ENCODE measurements around a stretch of chr2.

DNA sequence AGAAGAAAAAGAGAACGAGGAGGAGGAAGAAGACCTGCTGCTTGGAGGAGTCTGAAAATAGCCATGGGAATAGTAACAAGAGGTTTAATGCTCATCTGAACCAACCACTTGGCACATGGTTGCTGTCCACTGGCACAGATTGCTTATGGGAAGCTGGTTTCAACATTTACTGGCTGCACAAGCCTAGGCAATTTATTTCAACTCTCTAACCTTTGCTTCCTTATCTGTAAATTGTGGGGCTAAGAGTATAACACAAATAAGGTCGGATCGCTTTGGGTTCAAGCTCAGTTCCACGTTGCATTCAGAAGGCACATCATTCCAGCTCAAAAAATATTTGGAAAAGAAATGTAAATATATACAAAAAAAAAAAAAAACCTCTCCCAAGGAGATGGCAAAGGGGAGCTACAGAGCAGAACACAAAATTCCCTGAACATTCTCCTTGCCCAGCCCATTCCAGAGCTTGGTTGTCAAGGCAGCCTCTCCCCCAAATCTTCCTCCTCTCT lies 14.1 kb upstream of the RHOB start:
- PRO-cap, 3 experiments, result no peak in any of the 3 experiments
- RAMPAGE, long total RNA, result no peak
- RRBS, 2 experiments, result no CpG with 5 or more reads among the region's 4 CpGs

DNA sequence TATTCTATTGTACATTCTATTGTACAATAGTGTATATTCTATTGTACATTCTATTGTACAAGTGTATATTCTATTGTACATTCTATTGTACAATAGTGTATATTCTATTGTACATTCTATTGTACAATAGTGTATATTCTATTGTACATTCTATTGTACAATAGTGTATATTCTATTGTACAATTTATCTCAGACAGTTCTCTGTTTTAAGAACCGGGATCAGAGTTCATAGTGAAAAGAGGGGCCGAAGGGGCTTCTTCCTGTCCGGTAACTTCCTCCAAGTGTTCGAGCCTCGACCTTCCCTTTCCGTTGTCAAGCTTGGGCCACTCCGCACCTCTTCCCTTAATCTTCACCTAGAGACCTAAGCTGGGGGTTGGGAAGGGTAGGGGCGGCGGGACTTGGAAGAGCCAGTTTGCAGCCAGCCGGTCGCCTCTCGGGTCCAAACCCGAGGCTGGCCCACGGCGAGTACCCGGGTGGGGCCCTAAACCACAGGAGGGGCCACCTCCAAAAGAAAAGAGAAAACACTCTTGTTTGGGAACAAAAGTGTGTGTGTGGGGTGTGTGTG lies 764 bp upstream of the RHOB start:
- PRO-cap, 3 experiments, result no peak in any of the 3 experiments
- RAMPAGE, long total RNA, result no peak
- RRBS, 2 experiments, result 4 to 12% methylated on average over 7 to 8 of the region's 16 CpGs

DNA sequence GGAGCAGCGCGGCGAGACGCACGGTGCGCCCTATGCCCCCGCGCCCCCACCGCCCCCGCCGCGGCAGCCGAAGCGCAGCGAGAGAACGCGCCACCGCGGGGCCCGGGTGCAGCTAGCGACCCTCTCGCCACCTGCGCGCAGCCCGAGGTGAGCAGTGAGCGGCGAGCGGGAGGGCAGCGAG lies 259 bp downstream of the RHOB start:
- PRO-cap, 3 experiments, result peak in 1 of 3 experiments; most common plus-strand start position 154 of the sequence (in 1)
- RAMPAGE, long total RNA, result no peak
- RRBS, 2 experiments, result under 1 to 2% methylated on average over 18 of the region's 29 CpGs

DNA sequence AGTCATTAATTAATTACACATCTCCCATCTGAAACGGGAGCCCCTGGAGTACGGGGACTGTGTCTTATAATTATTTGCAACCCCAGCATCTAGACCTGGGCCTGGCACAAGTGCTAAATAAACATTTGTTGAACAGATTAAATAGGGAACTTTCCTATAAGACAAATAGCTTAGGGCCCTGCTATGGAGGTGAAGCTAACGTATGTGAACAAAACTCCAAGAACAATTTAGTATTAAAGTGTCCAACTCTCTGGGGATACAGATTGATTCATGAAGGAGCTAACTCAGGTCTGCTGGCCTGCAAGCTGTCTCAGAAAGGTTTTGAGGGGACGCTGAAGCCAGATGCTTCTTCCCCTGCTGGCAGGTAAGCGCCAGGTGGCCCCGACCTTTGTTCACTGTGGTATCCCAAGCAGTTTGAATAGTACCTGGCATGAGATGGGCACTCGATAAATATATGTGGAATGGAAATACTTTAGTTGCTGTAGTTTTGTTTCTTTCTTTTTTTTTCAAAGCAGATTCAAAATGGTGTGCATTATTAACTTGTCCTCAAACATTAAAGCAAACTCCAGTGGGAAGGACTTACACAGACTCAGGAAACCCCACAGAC lies 22.2 kb downstream of the RHOB start:
- PRO-cap, 3 experiments, result no peak in any of the 3 experiments
- RAMPAGE, long total RNA, result no peak
- RRBS, 2 experiments, result no CpG with 5 or more reads among the region's 7 CpGs

DNA sequence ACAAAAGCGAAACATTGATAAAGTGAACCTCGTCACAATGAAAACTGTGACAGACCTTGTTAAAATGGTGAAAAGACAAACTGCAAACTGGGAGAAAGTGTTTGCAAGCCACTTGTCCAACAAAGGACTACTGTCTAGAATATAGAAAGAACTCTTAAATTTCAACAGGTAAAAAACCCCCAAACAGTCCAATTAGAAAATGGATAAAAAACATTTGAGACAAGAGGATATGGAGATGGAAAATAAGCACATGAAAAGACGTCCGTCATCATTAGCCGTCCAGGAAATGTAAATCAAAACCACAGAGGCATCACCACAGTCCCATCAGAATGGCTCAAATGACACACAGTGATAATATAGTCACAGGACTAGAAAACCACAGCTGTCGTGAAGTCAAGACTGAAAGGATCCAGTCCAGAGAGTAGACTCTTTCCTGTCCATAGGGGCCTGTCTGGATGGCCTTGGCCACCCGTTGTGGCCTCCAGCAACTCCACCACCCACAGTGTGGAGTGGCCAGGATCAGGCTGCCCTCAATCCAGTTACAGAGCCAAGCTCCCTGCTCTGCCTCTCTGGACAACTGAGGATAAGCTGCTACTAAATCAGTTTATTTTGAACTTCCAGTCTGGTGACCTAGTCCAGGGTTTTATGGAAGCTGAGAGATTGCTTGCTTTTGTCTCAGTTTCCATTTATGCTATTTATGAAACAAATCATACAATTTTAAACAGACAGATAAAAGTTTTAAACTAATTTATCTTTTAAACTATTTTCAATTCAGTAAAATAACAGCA lies 60.3 kb downstream of the RHOB start:
- PRO-cap, 3 experiments, result peak in 1 of 3 experiments; most common plus-strand start position 412 of the sequence (in 1); most common minus-strand start position 290 of the sequence (in 1)
- RAMPAGE, long total RNA, result no peak
- RRBS, 2 experiments, result no CpG with 5 or more reads among the region's 7 CpGs

DNA sequence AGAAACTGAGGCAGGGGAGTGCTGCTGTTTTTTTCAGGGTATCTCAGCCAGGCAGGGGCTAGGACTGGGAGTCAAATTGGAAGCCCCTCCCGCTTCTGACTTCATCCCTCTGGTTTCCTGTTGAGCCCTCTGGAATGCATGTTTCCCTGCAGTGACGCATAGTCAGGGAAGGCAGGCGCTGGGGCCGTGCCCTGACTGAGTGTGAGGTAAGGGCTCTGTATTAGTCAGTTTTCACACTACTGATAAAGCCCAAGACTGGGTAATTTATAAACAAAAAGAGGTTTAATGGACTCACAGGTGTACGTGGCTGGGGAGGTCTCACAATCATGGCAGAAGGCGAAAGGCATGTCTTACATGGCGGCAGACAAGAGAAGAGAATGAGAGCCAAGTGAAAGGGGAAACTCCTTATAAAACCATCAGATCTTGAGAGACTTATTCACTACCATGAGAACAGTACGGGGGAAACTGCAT lies 68.1 kb downstream of the RHOB start:
- PRO-cap, 3 experiments, result no peak in any of the 3 experiments
- RAMPAGE, long total RNA, result no peak
- RRBS, 2 experiments, result no CpG with 5 or more reads among the region's 8 CpGs

DNA sequence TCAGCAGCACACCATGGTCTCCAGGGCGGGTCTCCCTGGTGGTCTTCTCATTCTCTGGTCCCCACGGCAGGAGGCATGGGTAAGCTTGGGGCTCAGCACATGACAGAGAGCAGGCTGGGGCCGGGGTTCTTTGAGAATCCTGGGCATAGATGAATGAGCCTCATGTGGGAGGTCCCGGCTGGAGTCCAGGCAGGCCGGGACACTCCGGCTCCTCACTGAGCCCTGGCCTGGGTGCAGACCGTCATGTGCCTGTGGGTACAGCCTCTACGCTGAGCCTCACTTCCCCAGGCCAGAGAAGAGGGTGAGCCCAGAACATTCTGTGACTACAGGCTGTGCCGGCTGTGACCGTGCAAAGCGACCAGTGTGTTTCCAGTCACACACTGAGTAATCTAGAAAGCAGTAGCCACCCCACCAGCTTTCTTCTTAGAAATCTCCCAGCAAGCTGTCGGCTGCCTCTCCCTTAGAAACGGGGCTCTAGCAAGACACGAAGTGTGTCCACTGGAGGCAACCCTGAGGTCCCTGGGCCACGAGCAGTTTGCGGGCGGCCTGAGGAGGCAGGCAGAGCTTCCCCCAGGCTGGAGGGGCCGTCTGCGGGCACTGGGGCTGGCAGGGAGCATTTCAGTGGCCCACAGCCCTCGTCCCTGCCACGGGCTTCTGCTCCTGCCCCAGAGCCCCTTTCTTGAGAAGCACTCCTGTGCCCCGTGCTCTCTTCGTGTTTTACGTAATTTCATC lies 93.2 kb downstream of the RHOB start:
- PRO-cap, 3 experiments, result peak in 2 of 3 experiments; most common plus-strand start position 376 of the sequence (in 1); most common minus-strand start position 217 of the sequence (in 2)
- RAMPAGE, long total RNA, result no peak
- RRBS, 2 experiments, result 28 to 31% methylated on average over 2 to 5 of the region's 24 CpGs

GRCh38 chr2:20576528-20577086 lies 74.3 kb downstream of the HS1BP3 start:
- PRO-cap, 3 experiments, result no peak in any of the 3 experiments
- RAMPAGE, long total RNA, result no peak
- RRBS, 2 experiments, result no CpG with 5 or more reads among the region's 7 CpGs

DNA sequence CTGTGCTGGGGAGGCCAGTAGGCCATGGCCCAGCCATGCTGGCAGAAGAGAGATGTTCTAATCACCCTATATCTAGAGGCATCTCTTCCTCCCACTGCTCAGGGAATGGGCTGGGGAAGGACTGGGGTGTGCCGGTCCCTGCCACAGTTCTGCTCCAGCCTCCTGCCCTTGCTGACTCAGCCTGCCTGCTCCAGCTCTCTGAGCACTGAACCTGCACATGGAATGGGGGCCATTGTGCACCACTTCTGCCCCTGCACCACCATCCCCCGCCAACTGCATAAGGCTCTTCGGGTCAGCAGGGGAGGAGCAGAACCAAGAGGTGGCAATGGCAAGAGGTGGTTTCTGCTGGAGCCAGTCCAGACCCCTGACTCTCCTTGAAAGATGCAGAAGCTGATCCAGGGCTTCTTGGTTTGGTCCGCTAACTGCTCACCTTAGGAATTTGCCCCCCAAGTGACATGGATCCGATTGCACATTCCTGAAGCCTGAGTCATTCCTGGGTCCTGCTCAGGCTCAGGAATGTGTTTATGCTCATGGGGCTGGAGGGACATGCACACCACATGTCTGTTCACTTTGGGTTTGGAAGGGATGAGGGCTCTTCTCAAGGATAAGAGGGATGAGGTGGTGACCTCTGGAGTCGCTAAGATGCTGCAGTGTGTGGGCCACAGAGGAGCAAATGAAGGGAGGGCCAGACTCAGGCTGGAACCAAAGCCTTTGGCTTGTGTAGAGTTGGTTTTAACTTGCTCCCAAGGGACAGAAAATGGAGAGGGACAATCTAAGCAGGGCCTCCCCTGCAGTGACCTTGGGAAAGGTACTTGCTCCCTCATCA lies 66.5 kb downstream of the HS1BP3 start:
- PRO-cap, 3 experiments, result no peak in any of the 3 experiments
- RAMPAGE, long total RNA, result no peak
- RRBS, 2 experiments, result no CpG with 5 or more reads among the region's 6 CpGs

GRCh38 chr2:20586210-20586719 lies 64.6 kb downstream of the HS1BP3 start:
- PRO-cap, 3 experiments, result no peak in any of the 3 experiments
- RAMPAGE, long total RNA, result no peak
- RRBS, 2 experiments, result no CpG with 5 or more reads among the region's 6 CpGs

- PRO-cap, 3 experiments, result no peak in any of the 3 experiments
- RAMPAGE, long total RNA, result no peak
- RRBS, 2 experiments, result no CpG with 5 or more reads among the region's 8 CpGs
These were observed 30.6 kb downstream of the HS1BP3 start for GRCh38 chr2:20620309-20620736.

DNA sequence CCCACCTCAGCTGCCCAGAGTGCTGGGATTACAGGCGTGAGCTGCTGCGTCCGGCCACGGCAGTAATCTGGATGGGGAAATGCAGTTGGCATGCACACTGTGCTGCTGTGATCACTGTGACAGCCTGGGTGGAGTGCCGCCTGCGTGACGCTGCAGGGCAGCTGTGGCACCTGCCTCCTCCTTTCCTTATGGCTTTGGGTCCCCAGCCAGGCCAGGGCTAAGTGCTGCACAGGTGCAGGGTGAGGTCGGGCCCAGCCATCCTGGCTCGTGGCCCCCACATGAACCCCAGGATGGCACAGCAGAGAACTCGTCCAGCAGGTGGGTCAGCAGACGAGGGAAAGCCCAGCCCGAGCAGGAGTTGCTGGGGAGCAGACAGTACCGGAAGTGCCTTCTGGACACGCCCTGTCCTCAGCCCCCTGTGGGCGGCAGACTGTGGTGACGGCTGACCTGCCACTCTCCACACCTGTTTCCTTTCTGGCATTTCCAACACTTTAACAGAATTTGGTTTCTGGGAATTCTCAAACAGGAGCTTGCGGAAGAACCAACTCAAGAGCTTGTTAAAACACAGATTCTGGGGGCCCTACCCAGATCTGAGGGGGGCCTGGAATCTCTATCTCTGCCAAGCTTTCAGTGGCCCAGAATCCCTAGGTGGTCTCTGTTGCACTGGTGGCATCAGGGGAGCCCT lies 17.0 kb downstream of the HS1BP3 start:
- PRO-cap, 3 experiments, result no peak in any of the 3 experiments
- RAMPAGE, long total RNA, result no peak
- RRBS, 2 experiments, result no CpG with 5 or more reads among the region's 17 CpGs

DNA sequence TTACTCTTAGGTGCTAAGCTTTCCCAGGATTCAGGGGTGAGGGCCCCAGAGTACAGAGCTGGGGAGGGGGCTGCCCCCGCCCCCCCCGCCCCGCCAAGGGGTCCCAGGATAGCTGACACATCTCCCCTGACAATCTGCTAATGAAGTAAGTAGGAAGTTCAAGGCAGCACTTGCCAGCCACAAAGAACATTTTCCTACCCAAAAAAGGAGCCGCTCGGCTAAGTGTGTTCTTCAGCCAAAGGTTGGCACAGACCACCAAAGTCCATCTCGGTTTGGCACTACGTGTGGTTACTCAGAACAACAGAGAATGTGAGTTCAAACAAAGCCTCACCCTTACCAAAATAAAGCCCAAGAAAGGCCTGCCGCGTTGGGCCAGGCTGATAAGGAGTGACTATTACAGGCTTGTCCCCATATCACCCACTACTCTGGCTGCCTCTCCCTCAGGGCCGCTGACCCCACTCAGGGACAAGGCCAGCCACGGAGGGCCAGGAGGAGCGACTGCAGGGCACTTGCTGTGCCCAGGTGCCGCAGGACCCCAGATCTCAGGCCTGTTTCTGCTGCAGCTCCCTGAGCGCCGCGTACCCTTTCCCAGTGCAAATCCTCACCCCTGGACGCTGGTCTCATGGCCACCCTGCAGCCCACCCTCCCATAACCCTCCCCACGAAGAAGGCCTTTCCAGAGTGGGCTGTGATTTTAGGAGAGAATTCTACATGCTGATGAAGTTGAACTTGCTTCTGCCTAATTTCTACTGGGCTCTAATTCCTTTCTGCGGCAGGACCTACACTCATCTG lies 13.7 kb downstream of the HS1BP3 start:
- PRO-cap, 3 experiments, result no peak in any of the 3 experiments
- RAMPAGE, long total RNA, result no peak
- RRBS, 2 experiments, result no CpG with 5 or more reads among the region's 19 CpGs

GRCh38 chr2:20689263-20689536 lies 22.3 kb downstream of the GDF7 start:
- PRO-cap, 3 experiments, result no peak in any of the 3 experiments
- RAMPAGE, long total RNA, result no peak
- RRBS, 2 experiments, result no CpG with 5 or more reads among the region's 1 CpG

DNA sequence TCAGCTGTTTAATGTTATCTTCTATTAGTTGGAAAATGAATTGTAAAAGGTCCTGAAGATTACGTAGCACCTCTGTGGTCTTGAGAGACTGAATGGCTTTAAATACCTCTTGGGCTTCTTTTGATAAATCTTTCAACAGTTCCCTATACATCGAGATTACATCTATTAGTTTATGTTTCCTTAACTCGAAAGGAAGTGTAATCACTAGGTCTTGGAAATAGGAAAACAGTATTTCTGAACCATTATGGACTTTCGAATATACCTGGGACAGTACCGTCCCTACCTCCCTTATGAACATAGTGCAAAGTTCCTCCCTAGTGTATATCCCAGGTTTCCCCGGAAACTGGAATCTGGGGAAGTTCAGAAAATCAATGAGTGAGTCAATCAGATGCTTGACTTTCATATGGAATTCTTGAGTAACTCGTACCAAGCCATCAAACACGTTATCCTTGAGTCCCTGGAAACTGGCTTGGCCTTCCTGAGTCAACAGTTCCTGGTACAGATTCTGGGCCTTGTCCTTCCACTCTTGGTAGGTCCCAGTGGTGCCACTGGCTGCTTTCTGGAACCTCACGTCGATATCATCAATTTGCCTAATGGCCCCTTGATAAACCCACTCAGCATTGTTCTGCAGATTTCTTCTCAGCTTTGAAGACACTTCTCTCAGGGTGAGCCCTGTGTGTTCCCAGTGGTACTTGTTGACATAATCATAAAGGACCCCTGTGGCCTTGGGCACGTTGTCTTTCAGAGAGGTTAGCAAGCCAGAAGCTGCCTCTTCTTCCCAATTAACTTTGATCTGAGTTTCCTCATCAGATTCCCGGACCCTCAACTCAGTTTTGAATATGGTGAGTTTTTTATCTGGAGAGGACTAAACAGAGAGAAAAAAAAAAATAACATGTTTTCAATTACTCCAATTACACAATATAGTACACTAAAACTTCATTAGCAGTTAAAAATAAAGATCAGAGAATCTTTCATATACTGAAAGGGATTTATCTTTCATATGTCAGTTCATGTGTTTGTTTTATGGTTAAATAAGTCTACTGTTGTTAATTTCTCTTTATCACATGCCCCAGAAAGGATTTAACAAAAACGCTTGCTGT lies 41.1 kb downstream of the APOB start:
- PRO-cap, 3 experiments, result no peak in any of the 3 experiments
- RAMPAGE, long total RNA, result no peak
- RRBS, 2 experiments, result no CpG with 5 or more reads among the region's 13 CpGs

GRCh38 chr2:21004982-21005708 lies 38.7 kb downstream of the APOB start:
- PRO-cap, 3 experiments, result no peak in any of the 3 experiments
- RAMPAGE, long total RNA, result no peak
- RRBS, 2 experiments, result no CpG with 5 or more reads among the region's 10 CpGs

DNA sequence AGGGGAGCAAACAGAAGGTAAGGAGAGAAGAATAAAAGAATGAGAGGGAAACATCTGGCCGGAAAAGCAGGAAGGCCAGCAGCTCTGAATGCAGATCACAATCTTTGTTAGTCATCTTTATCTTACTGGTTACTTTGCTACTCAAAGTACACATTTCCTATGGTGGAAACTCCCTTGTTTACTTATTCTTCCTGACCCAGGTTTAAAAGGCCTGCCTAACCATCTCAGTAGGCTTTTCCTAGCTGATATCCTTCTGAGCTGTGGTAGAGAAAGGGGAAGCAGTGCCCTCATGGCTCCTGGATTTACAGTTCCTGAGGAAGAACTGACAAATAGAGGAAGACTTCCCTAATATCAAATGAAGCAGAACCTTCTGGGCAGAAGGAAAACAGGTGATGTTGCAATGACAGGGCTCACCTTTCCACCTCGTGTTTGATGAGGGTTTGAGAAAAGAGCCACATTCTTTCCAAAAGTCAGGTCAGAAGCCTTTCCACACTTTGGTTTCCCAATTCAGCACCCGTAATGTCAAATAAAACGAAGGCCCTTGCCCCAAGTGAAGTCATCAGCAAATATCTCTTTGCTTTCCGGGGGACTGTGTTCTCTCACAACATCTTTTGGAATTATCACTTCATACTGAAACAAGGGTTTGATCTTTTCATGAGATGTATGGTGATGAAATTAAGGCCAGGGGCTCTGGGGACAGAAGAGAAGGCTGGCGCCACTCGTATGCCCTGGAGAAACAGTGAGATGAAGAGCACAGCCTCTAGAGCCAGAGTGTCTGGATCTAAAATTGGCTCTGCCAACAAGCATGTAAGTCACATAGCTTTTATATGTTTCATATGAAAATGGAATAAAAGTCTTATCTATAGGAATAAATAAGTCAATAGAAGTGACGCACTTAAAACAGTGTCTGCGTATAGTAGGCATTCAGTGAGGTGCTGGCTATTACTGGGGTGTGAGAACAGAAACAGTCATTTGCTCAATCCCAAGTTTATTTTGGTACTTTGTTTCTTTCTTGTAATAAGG lies 26.8 kb upstream of the APOB start:
- PRO-cap, 3 experiments, result no peak in any of the 3 experiments
- RAMPAGE, long total RNA, result no peak
- RRBS, 2 experiments, result no CpG with 5 or more reads among the region's 9 CpGs

- PRO-cap, 3 experiments, result no peak in any of the 3 experiments
- RAMPAGE, long total RNA, result no peak
- RRBS, 2 experiments, result no CpG with 5 or more reads among the region's 12 CpGs
These were observed 145.0 kb downstream of the TDRD15 start for GRCh38 chr2:21268481-21269411.

DNA sequence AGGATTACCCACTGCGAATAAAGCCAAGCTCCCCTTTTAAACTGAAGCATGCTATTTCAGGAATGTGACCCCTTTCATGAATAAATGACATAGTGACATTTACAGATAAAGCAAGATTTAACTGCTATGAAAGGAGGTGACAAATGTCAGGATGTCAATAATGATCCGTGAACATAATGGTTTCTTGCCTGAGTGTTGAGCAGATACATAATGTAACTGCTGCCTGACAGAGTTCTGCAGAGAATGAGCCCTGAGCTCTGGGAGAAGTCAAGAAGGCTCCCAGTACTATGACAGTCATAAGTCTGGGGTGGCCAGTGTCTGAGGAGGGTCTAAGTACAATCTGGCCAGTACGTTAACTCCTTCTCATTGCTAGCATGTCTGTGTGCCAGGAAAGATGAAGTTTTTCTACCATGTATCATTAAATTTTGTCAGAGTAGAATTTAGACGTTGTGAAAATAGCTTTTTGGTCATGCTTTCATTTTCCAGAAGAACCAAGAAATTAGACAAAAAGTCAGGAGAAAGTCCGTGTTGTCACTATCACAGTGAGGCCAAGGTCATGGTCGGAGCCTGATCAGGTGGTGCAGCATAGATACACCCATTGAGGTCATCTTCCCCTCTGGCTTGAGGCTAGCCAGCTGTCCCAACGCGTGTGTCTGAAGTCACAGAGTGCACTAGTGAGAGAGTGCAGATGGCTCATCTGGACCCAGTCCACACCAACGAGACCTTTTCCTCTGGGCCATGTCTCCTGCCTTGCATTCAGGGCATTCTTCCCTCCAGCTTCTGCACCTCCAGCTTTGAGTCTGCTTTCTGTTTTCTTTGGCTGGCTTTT lies 146.7 kb downstream of the TDRD15 start:
- PRO-cap, 3 experiments, result no peak in any of the 3 experiments
- RAMPAGE, long total RNA, result no peak
- RRBS, 2 experiments, result no CpG with 5 or more reads among the region's 9 CpGs

GRCh38 chr2:23122632-23123173 lies 262.3 kb upstream of the KLHL29 start:
- PRO-cap, 3 experiments, result no peak in any of the 3 experiments
- RAMPAGE, long total RNA, result no peak
- RRBS, 2 experiments, result no CpG with 5 or more reads among the region's 5 CpGs